H4 (cell line): ENCODE measurements around a stretch of chr11.

GRCh38 chr11:18480149-18480612 is 24.5 kb downstream of the LDHAL6A start:
- RAMPAGE, long total RNA: no peak

- RAMPAGE, long total RNA: no peak
These were observed 15.5 kb downstream of the E2F8 start for GRCh38 chr11:19225184-19225706.

GRCh38 chr11:19240124-19240780 is 493 bp downstream of the E2F8 start:
- RAMPAGE, long total RNA: no peak

DNA sequence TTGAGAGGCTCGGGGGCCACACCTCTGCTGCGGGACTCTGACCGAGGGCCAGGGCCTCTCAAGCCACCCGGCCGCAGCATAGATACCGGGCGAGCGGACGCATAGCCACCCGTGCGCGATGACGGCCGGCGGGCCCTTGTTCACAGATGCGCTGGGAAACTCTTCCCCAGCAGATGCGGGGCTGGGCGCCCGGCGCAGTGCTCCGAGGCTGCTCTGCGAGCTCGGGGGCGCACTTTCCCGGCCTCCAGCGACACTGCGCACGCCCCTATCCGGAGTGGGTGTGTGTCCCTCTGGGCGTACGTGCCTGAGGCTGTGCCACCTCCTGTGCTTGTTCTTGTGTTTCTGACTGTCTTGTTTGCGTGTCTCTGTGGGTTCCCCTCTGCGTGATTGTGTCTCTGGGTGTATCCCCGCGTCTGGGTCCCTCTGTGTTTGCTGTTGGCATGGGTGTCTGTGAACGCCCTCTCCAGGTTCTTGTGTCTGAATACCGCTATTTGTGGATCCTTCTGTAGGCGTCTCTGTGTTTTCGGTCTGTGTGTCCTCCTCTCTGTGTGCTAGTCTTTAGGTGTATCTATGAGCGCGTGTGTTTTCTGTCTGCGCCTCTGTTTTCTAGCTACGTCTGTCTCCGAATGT is 104.9 kb upstream of the E2F8 start:
- RAMPAGE, long total RNA: no peak

- RAMPAGE, long total RNA: no peak
These were observed 207.1 kb upstream of the NAV2 start for GRCh38 chr11:19505165-19506301.

- RAMPAGE, long total RNA: no peak
These were observed 14.3 kb upstream of the NAV2 start for GRCh38 chr11:19698362-19698705.

GRCh38 chr11:19712962-19713544 is 416 bp downstream of the NAV2 start:
- RAMPAGE, long total RNA: no peak

GRCh38 chr11:19715377-19715904 is 2.8 kb downstream of the NAV2 start:
- RAMPAGE, long total RNA: no peak

DNA sequence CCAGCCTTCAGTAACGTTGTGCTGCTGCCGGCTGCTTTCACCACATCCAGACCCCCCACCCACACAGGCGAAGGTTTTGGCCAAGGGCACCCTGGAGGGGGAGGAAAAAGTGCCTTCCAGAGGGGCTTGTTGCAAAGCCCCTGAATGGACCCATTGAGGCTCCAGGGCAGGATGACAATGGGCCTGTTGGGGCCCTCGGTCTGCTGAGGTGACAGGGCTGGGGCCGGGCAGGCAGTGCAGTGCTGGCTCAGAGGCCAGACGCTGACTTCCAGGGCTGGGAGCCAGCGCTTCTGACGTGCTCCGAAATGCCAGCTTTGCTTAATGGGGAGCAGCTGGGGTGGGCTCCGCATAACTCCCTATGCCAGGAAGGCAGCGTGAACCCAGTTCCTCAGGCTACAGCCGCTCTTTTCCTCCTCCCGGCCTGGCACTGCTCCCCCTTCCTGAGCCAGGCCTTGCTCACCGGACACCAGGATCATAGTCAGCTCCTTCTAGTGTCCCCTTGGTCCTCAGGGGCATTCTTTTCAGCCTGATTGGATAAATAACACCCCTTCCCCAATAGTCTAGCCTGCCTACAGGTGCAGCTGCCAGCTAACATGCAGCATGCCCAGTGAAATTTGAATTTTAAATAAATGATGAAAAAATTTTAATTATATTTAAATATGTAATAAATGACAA is 17.8 kb downstream of the NAV2 start:
- RAMPAGE, long total RNA: no peak

DNA sequence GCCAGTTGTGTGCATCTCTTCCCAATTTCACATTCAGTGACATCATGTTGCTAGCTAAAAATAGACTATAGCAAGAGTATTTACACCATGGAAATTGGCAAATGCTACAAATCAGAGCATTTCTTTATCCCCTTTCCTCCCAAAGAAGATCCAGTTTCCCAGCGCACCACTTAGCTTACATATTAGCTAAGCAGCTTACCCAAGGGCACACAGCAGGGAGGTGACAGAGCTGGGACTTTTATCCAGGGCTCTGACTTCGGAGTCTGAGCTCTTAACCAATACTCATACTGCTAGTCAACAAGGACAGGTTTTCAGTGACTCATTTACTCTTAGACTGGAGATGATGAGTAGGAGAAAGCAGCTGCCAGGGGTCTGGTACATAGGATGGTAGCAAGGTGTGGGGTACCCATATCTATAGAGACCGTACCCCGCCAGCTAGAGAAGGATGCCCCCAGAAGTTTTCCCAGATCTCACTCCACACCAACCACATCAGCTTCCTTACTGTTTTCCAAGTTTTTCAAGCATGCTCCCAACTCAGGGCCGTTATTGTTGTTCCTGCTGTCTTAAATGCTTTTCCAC is 38.5 kb downstream of the NAV2 start:
- RAMPAGE, long total RNA: no peak

DNA sequence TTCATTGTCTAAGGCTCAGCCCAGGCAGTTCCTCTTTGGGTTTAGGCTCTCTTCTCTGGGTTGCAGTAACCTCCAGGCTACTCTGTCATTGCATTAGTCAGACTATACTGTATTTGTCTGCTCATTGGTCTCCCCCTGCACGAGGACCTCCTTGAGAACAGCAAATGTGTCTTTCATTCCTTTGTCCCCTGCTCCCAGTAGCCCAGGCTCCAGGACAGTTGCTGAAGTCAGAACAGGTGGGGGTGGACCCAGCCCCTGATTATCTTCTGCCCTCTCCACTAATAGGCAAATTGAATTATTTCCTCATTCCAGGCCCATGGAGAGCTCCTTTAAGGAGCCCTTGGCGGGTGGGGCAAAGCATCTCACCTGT is 40.8 kb downstream of the NAV2 start:
- RAMPAGE, long total RNA: no peak

DNA sequence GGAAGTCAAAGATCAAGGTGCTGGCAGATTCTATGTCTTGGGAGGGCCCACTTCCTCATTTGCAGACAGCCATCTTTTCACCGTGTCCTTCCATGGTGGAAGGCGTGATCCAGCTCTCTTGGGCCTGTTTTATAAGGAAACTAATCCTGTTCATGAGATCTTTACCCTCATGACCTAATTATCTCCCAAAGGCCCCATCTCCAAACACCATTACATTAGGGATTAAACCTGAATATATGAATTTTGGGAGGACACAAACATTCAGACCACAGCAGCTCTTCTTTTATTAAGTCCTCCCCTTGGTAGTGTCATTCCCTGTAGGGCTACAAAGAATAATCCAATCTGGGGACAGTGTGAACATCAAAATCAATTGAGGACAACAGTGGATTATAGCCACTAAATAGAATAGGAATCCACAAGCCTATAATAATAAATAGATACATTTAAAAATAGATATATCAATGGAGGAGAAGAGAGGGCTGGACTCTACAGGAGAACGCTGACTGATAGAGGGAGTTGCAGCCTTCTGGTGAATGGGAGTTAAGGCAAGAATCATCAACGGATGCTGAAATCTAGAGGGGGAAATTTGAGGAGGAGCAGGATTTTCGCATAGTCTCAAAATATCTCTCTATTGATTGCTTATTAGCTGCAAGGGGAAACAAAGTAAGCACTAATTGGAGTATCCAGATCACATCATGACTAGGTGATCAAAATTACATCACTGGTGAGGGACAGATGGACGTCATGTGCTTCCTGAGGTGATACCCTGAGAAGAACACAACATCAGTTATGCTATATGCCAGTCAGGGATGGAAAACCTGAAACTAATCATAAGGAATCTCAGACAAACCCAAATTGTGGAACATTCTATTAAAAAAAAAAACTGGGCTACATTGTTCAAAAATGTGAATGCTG is 124.4 kb downstream of the NAV2 start:
- RAMPAGE, long total RNA: no peak

- RAMPAGE, long total RNA: no peak
These were observed 134.2 kb downstream of the NAV2 start for GRCh38 chr11:19846674-19847351.

- RAMPAGE, long total RNA: no peak
These were observed 124.3 kb downstream of the DBX1 start for GRCh38 chr11:20035618-20036683.

GRCh38 chr11:21752643-21753656 is 439.9 kb upstream of the ANO5 start:
- RAMPAGE, long total RNA: no peak

DNA sequence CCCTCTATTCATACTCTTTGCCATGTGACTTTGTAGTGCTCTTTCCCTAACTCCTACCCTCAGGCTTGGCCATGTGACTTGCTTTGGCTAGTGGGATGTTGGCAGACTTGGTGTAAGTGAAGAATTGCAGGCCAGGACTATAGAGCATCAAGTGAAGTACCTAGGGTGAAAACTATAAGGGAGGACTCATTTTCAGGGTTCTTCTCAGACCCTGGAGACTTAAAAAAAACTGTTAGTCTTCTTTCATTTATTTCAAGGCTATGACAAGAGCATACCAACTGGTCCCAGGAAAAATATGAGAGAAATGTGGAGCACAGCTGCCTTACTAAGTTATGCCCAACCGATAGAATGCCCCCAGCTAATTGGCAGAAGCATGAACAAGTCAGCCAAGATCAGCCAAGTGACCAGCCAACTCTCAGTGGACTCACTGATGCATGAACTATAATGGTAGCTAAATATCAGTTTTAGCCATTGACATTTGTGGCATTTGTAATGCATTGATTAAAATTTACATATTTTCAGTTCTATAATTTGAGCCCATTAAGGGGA is 81.0 kb downstream of the FANCF start:
- RAMPAGE, long total RNA: no peak

DNA sequence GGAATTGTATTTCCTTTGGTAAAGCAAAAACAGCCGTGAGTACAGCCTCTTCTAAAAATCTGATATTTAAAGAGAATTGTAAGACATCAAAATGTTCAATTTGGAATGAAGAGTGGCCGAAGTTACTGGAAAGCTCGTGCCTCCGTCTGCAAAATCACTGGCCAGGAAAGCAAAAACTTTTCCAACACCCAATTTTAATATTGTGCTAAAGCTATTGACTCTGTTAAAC is 303 bp upstream of the GAS2 start:
- RAMPAGE, long total RNA: no peak

DNA sequence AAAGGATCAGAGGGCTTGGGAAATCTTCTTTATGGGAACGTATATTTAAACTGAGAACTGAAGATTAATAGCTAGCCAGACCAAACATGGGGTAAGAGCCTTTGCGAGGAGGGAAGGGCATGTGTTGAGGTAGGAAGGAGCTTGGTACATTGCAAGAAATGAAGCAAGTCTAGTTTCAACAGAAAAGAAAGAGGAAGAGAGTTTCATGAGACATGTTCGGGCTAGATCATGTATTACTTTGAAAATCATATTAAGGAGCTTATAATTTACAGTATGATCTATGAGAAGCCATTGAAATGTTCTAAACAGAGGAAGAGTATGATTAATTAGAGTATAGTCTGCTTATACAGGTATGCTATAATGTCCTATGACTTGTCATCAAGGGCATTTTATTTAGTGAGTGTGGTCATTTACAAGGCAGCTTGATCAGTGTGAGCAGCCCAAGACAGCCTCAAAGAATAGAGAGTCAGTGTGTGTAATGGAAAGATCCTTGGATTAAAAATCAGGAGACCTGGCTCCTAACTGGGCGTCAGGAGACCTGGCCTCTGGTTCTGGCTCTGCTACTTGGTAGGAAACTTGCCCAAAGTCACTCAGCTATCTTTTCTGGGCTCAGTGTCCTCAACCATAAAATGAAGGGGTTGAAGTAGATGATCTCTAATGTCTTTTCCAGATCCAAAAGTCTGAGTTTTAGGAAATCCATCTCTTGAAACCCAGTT is 10.9 kb downstream of the GAS2 start:
- RAMPAGE, long total RNA: no peak

GRCh38 chr11:24734744-24735295 is 238.0 kb downstream of the LUZP2 start:
- RAMPAGE, long total RNA: no peak

DNA sequence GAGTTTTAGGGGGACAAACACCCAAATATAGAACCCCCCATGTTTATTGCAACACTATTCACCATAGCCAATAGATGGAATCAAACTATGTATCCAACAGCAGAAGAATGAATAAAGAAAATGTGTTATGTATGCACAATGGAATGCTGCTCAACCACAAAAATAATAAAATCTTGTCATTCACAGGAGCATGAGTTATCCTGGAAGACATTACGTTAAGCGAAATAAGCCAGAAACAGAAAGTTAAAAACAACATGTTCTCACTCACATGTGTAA is 908.2 kb upstream of the ANO3 start:
- RAMPAGE, long total RNA: no peak